HTR-8/SVneo (cell line): ENCODE measurements around a stretch of chr14.

GRCh38 chr14:103401268-103401903 lies 16.2 kb downstream of the MARK3 start:
- RRBS = no CpG with 5 or more reads among the region's 4 CpGs

- RRBS = no CpG with 5 or more reads among the region's 8 CpGs
Observed at GRCh38 chr14:103408441-103409136, 23.4 kb downstream of the MARK3 start.

DNA sequence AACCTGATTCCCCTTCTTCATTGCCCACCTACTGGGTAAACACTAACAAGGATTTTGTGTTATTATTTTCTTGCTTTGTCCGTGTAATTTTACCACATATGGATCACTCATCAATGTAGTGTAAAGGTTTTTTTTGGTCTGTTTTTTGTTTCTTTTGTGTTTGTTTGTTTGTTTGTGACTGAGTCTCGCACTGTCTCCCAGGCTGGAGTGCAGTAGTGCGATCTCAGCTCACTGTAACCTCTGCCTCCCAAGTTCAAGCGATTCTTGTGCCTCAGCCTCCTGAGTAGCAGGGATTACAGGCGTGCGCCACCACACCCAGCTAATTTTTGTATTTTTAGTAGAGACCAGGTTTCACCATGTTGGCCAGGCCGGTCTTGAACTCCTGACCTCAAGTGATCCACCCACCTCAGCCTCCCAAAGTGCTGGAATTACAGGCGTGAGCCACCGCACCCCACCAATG lies 54.1 kb downstream of the MARK3 start:
- RRBS = no CpG with 5 or more reads among the region's 9 CpGs

DNA sequence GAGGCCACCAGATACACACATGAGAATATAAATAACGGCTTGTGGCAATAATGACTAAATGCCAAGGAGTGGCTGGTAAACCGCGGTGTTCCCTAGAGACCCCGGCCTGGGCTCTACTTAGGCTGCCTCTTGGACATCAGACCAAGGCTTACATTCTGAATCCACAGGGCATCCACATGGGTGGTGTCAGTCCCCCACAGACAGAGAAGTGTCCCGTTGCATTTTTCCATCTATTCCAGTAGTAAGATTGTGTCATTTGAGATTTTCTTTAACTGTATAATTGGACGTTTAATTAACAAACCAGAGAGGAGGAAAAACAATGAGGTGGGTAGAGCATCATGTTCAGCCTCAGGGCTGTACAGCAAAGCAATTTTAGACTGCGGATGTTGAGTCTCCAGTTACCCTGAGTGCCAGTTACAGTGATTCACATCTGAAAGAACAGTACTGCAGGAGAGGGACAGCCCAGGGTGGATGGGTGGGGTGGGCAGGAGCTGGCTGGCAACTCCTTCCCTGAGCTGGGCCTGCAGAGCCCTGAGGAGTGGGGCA lies 20.5 kb downstream of the CKB start:
- RRBS = no CpG with 5 or more reads among the region's 7 CpGs

DNA sequence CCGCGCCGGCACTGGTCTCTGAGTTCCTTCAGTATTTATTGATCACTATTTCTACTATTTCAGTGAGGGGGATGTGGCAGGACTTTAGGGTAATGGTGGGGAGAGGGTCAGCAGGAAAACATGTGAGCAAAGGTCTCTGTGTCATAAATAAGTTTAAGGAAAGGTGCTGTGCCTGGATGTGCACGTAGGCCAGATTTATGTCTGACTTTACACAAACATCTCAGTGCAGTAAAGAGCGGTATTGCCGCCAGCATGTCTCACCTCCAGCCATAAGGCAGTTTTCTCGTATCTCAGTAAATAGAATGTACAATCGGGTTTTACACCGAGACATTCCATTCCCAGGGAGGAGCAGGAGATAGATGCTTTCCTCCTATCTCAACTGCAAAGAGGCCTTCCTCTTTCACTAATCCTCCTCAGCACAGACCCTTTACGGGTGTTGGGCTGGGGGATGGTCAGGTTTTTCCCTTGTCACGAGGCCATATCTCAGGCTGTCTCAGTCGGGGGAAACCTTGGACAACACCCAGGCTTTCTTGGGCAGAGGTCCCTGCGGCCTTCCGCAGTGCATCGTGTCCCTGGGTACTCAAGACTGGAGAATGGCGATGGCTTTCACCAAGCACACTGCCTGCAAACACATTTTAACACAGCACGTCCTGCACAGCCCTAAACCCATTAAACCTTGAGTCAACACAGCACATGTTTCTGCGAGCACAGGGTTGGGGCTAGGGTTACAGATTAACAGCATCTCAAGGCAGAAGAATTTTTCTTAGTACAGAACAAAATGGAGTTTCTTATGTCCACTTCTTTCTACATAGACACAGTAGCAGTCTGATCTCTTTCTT lies 2.6 kb upstream of the CKB start:
- RRBS = no CpG with 5 or more reads among the region's 18 CpGs

DNA sequence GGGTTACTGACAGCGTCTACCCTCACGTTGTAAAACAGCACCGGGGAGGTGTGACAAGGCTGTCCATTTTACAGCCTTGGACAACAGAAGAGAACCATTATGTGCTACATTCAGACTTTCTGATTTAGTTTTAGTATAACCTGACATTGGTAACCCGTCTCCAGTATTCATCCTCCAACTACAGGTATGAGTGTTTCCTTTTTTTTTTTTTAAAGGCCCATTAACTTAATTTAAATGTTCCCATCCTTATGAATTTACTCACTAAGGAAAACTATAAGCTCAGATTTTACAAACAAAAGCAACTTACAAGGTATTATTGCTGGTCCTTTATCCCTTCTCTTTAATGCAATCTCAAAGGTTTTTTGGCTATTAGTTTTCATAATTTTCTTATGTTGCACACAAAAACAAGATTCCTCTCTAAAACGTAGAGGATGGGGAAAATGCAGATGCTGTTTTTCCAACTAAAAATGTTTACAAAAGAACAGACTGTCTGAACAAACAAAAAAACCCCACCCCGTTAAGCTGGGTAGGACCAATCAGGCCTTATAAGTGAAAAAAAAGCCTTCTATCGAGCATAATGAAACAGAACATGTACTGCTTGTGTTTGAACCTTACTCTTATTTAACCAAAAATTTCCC lies 3.5 kb downstream of the BAG5 start:
- RRBS = no CpG with 5 or more reads among the region's 7 CpGs

- RRBS = no CpG with 5 or more reads among the region's 5 CpGs
Observed at GRCh38 chr14:103593672-103593897, 30.8 kb downstream of the COA8 start.

DNA sequence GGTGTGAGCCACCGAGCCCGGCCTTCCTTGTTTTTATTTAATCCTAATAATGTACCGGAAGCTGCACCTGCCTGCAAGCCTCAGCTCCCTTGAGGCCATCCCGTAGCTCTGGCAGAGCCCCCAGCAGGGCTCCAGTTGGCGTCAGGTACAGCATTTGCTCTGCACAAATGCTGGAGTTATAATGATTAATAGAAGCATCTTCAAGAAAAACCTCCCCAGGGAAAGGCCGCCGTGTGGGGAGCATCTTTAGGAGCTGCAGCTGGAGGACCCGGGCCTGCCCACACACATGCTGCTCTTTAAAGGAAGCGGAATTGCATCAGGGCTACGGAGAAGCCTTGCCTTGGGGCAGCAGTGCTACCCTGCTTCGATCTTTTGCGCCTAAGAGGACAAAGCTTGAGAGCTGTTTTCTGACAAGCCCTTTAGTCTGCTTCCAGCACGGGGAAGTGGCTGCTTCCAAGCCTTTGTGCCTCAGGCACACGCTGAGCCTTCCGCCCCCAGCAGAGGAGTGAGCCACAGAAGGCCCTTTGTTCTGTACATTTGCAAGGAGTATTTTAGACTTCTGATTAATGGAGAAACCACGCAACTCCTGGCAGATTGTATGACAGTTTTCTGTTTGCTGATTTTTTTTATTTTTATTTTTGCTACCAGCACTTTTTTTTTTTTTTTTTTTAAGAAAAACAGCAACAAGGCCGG lies 31.5 kb downstream of the COA8 start:
- RRBS = no CpG with 5 or more reads among the region's 17 CpGs

DNA sequence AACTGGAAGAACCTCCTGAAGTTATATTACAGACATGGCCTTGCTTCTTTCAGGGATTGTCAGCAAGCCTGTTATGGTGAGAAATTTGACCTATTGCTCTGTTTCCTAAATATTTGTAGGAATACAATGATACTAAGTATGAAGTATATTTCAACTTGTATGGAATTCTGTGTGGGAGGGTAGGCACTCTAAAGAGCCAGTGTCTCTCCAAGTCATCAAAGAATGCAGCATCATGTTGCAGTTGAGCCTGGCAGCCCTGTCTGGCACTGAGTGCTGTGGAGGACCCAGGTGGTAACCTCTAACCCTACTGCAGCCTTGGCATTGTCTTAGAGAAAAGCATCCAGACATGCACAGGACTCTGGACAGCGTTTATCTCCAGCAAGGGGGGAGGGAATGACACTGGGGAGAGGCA lies 1.6 kb downstream of the KLC1 start:
- RRBS = no CpG with 5 or more reads among the region's 1 CpG

GRCh38 chr14:103634080-103634792 lies 5.2 kb downstream of the KLC1 start:
- RRBS = no CpG with 5 or more reads among the region's 7 CpGs

- RRBS = 96% methylated on average over 10 of the region's 24 CpGs
Observed at GRCh38 chr14:103693522-103694087, 21.6 kb downstream of the XRCC3 start.

DNA sequence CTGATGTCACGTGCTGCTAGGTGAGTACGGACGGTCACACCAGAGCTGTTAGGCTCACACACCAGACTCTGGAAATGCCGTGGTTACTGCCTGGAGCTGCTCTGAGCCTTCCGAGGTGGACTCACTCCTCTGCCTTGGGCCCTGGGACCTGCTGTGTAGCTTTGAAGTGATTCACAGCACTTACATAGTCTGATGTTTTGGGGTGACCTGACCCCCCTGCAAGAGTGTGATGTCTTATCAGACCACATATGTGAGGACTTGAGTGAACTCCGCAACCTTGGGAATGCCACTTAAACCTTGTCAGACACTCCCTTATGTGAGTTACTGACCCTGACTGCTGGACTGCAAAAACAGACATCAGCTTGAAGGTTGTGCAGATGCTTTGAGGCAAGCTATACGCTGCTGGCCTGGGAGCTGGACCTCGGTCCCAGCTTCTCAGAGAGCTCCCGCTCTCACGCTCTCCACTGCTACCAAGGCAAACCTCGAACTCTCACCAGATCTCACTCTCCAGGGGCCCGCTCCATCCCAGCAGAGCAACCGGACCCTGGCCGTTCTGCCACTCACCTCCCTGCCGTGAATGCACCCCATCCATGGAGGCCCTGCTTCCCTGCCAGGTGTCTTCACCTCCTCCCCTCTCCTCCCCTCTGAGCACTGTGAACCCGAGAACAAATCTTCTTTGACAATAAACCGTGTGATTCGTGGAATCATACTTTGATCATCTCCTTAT lies 1.5 kb downstream of the XRCC3 start:
- RRBS = no CpG with 5 or more reads among the region's 18 CpGs

DNA sequence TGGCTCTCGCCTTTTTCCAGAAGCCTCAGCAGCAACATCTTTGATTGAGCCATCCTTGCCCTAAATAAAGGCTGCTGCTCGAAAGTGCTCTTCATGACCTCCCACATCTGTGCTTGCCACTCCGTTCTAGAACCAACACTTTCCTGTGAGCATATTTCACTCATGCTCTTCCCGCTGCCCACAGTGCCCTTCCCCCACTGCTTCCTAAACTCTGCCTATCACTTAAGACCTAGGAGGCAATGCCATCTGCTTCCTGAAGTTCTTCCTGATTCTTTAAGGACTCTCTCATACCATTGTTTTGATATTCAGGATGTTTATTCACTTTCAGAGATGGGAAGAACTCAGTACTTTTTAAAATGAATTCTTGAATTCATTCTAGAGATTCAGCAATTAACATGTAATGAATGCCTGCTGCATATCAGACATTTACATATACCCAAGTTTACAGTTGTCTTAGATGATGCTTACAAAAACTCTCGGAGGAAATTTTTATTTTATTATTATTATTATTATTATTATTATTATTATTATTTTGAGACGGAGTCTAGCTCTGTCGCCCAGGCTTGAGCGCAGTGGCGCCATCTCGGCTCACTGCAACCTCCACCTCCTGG lies 50.0 kb downstream of the ZFYVE21 start:
- RRBS = no CpG with 5 or more reads among the region's 10 CpGs

GRCh38 chr14:103819889-103820505 lies 27.4 kb downstream of the PPP1R13B start:
- RRBS = no CpG with 5 or more reads among the region's 8 CpGs

DNA sequence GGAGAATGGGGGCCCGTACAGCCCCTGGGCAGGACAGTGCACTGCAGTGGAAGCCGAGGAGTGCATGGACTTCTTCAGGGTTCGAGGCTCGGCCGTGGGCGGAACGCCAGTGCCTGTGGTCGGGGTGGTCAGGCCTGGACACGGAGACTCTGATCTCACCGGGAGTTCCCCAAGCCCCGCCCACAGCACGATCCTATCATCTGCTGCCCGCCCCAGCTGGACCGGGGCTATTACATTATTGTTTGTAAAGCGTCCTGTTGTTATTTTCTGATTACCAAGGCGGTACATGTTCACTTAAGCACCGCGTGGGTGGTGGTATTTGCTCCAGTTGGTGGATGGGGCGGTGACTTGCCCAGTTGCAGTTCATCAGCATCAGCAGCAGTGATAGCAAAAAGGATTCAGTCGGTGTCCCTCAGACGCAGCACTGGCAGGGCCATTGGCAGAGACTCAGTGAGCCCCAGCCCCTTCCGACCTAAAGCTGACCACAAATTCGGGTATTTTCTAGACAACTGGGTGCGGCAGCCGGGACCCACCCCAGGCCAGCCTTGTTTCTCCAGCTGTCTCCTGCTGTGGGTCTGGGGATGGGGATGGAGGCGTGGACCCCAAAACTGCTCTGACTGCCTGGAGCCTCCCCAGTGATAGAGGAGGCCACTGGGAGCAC lies 31.6 kb downstream of the ATP5MJ start:
- RRBS = 92% methylated on average over 5 of the region's 26 CpGs

GRCh38 chr14:103896990-103897662 lies 24.2 kb downstream of the ATP5MJ start:
- RRBS = 44% methylated on average over 1 of the region's 14 CpGs

DNA sequence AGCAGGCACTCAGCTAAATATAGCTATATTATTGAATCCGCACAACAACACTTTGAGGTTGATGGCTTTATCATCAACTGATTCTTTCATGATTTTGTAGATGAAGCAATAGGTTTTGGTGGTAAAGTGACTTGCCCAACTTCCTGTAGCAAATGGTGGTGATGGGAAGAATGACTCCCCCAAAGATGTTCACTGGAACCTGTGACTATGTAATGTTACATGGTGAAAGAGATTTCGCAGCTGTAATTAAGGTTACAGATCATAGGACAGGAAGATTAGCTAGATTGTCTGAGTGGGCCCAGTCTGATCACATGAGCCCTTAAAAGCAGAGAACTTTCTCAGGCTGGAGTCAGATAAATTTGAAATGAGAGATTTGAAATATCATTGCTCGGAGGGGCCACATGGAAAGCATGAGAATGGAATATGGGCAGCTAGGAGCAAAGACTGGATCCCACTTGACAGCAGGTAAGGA lies 3.3 kb downstream of the TDRD9 start:
- RRBS = no CpG with 5 or more reads among the region's 3 CpGs

DNA sequence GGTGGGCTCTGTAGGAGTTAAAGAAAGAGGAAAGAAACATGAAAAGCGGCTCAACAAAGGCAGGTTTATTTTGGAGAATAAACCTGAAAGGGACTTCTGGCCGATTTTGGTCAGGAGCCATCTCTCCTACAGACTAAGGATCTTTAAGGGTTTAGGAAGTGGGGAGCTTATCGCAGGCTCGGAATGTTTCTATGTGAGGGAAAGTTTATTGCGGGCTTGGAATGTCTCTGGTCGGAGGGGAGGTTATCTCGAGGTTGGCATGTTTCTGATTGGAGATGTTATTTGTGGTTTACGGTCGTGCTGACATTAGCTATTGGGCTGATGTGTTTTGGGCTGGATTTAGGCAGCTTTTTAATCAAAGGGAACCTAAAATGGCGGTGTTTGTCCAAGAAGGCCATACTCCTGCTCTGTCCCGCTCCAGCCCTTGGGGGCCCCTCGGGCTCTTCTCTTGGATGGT lies 940 bp upstream of the ASPG start:
- RRBS = no CpG with 5 or more reads among the region's 12 CpGs

DNA sequence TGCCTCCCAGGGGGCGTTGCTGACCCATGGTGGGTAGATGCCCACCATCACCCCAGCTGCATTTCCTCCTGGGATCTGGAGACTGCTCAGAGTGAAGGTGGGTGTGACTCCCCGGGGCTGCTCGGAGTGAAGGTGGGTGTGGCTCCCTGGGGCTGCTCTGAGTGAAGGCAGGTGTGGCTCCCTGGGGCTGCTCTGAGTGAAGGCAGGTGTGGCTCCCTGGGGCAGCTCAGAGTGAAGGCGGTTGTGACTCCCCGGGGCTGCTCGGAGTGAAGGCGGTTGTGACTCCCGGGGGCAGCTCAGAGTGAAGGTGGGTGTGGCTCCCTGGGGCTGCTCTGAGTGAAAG lies 86.7 kb downstream of the KIF26A start:
- RRBS = no CpG with 5 or more reads among the region's 8 CpGs

- RRBS = no CpG with 5 or more reads among the region's 21 CpGs
Observed at GRCh38 chr14:104291358-104292089, 153.1 kb downstream of the KIF26A start.